Right cardiac atrium (tissue), 1 donor: ENCODE measurements around a stretch of chr1.

- PRO-cap: no peak
Observed at GRCh38 chr1:6662644-6663279, 38.1 kb downstream of the THAP3 start.

- PRO-cap: no peak
Observed at GRCh38 chr1:6826891-6827511, 41.7 kb downstream of the CAMTA1 start.

DNA sequence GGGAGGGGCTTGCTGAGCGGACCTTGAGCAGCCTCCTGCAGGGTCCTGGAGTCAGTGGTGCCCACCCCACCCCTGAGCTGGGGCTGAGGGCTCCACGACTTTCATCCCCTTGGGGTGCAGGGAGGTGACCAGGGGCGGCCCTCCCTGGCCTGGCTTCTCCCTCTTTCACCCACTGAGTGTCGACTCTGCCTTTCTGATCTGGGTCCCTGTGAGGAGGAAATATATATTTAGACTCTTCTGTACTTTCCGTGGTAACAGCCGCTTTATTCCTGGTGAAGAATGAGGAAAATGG is 139.1 kb downstream of the CAMTA1 start:
- PRO-cap: no peak

DNA sequence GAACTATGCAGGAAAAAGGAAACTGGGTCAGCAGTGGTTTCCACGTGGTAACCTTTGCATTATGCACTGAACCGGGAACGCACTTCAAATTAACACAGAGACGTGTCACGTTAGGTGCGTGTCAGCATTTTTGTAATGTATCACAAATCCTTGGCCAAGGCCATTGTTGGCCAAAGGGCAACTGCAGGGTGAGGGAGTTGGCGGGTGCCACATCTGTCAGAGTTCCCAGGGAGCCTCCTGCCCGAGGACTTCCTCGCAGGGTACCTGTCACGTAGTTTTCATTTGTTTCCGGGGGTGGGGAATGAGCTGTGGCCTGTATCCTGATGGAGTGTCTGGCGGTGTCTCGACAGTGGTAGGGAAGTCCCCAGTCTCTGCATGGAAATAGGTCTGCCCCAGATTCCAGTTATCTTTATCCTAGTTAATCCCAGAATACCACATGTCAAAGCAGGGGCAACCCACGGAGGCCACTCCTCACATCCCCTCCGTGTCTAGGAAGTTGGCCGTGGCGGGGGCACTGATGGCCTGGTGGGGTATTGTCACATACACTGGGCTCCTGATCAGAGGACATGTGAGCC is 313.1 kb downstream of the CAMTA1 start:
- PRO-cap: no peak

- PRO-cap: unidirectional peak, plus-strand start at chr1:7347150
Observed at GRCh38 chr1:7346722-7347430, 424.2 kb upstream of the VAMP3 start.

- PRO-cap: no peak
Observed at GRCh38 chr1:7379245-7380179, 391.6 kb upstream of the VAMP3 start.

GRCh38 chr1:7447585-7448109 is 323.4 kb upstream of the VAMP3 start:
- PRO-cap: no peak

GRCh38 chr1:7500584-7500971 is 270.5 kb upstream of the VAMP3 start:
- PRO-cap: no peak

DNA sequence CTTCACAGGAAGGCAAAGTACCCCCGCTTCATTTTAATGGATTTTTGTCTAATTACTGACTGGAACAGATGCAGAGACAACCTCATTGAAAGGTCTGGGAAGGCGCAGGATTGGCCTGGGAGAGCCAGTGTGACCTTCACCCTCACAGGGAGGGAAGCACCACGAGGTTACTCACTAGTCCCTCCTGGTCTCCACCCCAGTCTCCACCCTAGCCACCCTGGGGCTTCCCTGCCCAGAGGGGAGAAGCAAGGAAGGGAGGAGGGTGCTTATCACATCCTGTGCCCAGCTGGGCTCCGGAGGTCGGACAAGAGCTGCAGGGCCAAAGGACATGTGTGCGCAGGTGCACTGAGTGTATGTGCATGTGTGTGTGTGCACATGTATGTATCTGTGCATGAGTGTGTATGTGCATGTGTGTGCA is 220.1 kb upstream of the VAMP3 start:
- PRO-cap: no peak

DNA sequence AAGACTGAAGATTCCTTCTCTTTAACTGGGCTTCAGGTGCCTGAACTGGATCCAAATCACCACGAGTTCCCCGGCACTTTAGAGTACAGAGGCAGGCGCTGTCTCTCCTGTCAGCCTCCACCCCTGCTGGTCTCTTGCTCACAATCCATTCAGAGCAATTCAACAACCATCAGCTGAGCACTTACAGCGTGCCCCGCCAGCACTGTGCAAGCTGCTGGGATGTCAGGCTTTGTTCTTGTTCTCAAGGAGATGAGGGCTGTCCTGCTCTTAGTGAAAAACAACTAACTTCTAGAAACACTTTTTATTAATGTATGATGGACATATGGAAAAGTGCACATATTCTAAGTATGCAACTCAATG is 68.7 kb upstream of the VAMP3 start:
- PRO-cap: no peak

GRCh38 chr1:7983131-7983830 is 21.8 kb downstream of the PARK7 start:
- PRO-cap: no peak

DNA sequence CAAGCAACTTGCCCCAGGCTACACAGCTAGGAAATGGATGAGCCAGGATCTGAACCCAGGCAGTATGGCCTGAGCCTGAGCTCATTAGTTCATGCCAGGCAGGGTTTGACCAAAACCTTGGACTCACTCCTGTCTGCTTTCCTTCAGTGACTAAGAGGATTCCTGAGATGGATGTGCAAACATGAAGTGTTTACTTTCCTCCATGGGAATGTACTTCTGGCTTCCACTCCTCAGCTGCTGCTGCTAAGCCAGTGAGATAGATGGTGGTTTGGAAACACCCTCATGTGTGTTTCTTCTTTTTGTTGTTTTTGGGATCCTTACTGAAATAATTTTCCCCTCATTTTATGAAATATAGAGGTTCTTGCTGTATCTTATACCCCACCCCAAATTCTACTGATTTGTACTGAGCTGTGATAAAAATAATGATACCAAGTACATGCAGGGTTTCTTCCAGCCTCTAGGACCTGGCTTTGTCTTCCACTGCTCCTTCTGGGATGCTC is 35.2 kb upstream of the ERRFI1 start:
- PRO-cap: no peak

- PRO-cap: no peak
Observed at GRCh38 chr1:8075492-8076040, 49.5 kb upstream of the ERRFI1 start.

GRCh38 chr1:8097973-8098421 is 71.9 kb upstream of the ERRFI1 start:
- PRO-cap: no peak

- PRO-cap: no peak
Observed at GRCh38 chr1:8116918-8117346, 90.8 kb upstream of the ERRFI1 start.

GRCh38 chr1:8120605-8121974 is 95.0 kb upstream of the ERRFI1 start:
- PRO-cap: unidirectional peak, plus-strand start at chr1:8121612

GRCh38 chr1:8133305-8133670 is 107.2 kb upstream of the ERRFI1 start:
- PRO-cap: no peak

- PRO-cap: unidirectional peak, plus-strand start at chr1:8202429
Observed at GRCh38 chr1:8202125-8202943, 115.6 kb upstream of the SLC45A1 start.

- PRO-cap: no peak
Observed at GRCh38 chr1:8294361-8294688, 23.6 kb upstream of the SLC45A1 start.

GRCh38 chr1:8349943-8350321 is 32.0 kb downstream of the SLC45A1 start:
- PRO-cap: no peak